ENCODE data around the gene ZNF831.

- PRO-cap: no peak
Observed at GRCh38 chr20:57556618-57557271, 4.2 kb upstream of the PCK1 start.

- PRO-cap: no peak
Observed at GRCh38 chr20:57697904-57698860, 11.6 kb downstream of the PMEPA1 start.

DNA sequence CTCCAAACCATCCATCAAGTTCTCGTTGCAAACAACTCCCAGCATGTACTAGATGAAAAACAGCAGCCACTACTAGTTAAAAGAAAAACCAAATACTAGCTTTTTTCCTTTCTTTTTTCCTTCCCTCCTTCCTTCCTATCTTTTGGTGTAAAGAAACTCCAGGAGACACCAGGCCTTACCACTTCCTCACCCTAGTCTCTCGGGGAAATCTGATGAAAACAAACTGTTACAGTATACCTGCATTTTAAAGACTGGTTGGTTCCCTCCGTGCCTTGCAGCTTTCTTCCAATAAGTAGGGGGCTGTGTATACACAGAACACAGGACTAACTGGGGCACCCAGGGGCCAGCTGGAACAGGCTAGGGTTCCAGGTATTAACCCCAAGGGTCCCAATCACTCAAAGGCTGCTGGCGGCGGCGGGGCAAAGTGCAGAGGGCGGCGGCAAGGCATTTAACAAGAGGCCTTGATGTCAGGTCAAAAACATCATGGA lies 2.7 kb downstream of the PMEPA1 start:
- PRO-cap: no peak

GRCh38 chr20:57996457-57996739 lies 154.3 kb upstream of the C20orf85 start:
- PRO-cap: no peak

DNA sequence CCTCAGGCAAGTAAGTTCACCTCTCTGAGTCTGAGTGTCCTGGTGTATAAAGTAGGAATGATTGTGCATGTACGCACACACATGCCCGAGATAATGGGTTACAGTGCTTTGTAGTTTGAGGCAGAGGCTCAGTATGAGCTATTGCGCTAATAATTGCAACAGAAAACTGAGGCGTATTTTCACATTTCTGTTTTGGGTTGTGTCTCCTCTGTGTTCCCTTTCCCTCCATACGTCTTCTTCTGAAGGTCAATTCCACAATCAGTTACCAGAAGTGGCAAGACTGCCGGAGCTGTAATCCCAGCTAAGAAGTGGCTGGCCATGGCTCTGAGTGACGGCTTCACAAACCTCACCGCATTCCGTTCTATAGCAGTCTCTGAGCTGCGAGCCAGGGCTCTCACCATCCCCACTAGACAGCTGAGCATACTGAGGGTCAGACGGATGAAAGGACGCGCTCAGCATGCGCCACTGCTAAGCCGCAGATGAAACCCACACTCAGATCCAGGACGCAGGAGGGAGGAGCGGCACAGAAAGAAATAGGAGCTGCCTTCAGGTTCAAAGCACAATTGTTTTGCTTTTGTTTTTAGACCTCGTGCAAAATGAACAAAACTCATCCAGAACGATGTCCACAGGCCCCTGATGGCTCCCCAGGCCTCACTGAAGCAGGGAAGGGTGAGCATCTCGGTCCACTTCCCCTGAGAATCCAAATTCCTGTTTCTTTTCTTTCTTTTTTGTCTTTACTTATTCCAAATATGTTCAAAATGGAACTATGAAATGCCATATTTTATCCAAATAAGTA lies 20.1 kb upstream of the C20orf85 start:
- PRO-cap: no peak

DNA sequence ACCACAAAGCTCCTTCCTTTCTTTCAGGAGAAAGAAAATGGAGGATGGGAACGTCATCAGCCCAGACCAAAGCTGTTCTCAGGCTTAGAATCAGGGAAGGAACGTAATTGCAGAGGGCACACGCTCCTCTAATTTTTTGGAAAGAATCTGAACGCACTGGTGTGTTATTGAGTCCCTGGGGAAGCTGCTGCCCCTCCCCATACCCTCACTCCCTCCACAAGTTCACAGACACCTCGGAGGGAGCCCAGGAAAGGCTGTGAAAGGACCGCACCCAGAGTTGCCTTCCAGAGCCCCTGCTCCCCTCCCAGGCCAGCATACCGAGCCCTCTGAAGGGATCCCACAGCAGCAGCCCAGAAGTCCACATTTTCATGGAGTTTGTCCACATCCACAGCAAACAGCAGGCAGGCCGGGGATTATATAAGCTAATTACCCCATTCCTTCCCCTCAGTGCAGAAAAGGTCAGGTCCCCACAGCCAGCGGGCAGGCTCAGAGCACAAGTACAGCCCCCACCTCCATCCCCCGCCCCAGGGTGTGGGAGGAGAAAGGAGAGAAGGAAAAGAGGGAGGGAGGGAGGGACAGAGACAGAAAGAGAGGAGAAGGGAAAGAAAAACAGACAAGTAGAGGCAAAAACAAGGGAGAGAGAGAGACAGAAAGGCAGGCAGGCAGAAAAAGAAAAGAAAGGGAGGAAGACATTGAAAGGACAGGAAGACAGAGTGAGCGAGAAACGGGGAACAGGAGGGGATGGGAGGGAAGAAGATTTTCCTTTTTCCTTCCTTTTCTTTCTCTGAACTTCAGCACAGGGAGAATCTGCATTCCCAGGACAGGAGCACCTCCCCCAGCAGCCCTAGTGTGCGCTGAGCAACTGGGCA lies 24.2 kb downstream of the C20orf85 start:
- PRO-cap: bidirectional peak, plus-strand start at position 584 of the sequence, minus-strand start at position 488 of the sequence

DNA sequence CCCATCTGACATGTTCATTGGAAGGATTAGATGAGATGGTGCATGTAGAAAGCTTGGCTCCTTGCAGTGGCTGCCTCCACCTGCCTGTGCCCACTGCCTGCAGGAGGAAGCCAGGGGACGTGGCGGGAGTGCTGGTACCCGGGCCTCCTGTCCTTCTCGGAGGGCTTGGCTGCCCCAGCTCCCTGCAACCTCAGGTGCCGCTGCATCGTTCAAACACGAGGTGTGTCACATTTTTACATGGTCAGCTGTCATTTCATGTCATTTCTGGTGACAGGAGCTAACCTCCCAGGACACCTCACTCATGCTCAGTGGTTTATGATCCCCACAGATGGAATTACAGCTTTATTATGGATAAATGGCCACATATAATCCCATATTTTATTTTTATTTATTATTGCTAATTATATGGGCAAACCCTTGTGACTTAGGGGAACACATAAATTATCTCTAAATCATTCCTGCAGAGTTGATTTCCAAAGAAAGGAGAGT lies 32.1 kb downstream of the C20orf85 start:
- PRO-cap: no peak

DNA sequence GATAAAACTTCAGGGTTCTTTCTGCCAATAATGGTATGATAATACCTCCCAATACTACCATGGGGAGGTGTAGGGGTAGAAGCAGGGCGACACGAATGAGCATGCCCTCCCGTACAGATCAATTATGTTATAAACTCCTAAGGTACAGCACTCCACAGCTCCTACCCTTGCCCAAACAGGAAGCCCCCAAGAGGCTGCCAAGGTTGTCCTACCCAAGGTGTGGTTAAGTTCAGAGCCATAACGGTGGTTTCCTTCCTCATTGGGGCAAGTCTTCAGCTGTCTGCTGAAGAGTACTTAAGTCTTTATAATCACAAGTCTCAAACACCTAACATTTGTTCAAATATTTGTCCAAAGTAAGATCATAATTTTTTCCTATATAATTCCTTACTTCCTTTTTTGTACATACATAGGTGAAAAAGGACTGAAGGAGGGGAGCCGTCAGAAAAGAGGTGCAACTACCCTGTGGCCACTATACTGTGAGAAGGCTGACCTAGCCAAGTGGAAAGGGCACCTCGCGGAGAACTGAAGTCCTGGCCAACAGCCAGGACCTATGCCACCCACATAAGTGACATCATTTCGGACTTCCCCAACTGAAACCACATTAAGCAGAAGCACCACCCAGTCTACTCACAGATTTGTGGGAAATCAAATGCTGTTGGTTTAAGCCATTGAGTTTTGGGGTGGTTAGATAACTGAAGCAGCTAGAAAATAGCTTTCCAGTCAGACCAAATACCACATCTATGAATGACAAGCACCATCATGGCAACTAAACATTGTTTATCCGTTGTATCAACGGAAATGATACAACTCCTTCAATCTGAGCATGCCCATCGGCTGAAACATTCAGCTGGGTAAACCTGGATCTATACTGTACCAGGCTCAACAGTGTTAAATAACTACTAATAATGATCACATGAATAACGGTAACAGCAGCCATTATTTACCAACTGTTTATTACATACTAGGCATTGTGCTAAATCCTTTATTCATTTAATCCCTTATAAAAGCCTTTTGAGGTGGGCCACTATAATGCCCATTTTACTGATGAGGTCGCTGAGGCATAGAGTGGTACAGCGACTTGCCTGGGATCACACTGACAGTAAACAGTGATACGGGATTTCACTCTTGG lies 2.8 kb upstream of the RAB22A start:
- PRO-cap: no peak

DNA sequence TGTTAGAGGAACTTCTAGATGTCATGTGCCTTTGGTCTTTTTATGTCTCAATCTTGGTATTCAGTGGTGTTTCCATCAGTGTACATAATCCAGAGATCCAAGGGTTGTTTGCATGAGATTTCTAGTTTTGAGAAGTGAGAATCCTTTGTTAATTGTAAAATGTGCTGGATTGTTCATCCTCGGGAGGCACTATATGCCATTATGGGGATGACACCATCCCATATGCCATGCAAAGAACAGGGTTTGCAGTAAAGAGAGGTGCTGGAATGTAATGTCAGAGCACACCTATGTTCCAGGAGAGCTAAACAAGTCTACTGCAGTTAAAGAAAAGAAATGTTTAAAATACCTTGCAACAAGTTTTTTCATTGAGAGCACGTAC lies 29.2 kb downstream of the RAB22A start:
- PRO-cap: no peak

DNA sequence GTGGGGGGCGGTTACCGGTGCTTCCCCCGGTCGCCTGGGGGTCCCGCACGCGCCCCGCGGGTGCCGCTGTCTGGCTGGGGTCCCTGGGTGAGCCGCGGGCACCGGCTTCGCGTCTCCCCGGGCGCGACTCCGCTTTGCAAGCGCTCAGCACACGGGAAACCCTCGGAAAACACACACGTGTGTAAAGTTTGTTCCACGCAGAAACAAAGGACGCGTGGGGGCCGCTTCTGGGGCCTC lies 1.3 kb upstream of the STX16 start:
- PRO-cap: no peak

GRCh38 chr20:58855959-58856438 lies 35.2 kb upstream of the GNAS start:
- PRO-cap: no peak

DNA sequence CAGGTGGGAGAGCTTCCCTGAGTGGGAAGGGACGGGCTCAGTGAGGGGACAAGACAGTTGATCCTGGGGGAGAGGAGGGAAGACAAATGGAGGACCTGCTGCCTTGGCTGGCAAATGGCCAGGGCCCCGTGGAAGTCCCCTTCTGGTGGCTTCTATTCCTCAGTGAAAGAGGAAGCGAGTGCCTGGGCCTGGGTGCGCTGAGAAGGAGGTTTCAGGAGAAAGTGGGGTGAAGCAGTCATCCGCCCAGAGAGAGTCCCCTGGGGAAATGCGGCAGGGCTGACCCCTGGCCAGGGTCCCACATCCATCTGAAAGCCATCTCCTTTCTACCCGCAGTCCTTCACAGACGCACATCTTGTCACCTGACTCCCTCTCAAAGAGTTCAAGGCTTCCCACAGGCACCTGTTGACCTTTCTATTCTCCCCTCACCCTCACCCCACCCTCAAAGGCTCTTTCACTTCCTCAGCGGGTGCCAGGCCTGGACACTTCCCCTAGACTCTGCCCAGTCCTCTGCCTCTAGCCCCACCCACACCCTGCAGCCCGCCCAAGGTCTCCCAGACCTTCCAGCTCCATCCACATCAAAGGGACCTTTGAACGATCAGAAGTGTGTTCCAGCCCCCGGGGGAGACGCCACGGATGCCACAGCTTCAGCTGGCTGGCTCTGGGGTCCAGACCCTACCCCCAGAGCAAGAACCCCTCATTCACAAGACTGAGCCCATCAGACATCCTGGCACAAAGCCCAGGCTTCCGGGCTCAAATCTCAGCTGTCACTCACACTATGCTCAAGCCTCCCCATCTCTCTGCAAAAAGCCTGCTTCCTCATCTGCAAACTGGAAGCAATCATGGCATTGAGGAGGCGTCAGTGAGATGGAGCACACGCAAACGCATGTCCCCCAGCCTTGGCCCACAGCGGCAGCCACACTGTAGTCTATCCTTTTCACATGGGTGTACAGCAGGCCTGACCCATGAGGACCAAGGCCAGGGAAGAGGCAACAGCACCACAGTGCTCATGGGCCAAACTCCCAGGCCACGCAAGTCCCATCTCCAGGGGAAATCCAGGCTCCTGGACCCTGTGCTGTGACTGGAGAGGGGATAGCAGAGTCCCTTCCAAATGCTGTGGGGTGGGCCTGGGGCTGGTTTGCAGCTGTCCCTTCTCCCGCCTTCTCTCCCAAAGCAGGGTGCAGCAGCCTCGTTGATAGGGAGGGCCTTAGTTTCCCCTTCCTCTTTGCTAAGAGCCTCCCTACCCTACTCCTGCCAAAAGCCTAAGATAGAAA lies 2.0 kb downstream of the CTSZ start:
- PRO-cap: bidirectional peak, plus-strand start at position 845 of the sequence, minus-strand start at position 708 of the sequence

- PRO-cap: bidirectional peak, plus-strand start at chr20:59032081, minus-strand start at chr20:59032085
Observed at GRCh38 chr20:59031438-59032177, 527 bp downstream of the ATP5F1E start.

- PRO-cap: no peak
Observed at GRCh38 chr20:59163497-59164625, at the start of gene ZNF831. Gene ZNF831, plus strand, starts transcription at chr20:59163821.

DNA sequence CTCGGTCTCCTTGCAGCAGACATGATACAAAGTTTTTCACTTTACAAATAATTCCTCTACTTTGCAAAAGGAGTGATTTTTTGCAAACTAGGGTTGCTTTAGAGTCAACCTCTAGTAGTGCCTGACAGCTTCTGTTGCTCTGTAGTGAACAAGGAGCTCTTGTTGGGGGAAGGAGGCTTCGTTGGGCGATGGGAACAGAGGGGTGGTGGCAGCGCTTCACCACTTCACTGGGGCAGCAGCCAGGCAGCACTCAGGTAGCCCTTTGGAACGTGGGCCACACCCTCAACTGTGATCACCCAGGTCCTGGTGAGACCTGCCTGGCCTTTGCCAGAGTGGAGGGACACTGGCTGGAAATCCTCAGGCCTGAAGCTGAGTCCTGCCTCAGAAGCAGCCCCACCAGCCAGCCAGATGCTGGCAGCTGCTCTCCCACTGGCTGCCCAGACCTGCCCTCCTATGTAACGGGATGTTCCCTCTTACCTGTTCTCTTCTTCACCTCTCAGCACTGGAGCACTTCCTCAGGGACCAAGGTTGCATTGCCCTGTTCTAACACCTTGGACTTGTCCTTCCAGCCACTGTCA lies 10.4 kb upstream of the EDN3 start:
- PRO-cap: no peak

GRCh38 chr20:59403716-59404116 lies 103.3 kb downstream of the EDN3 start:
- PRO-cap: no peak

GRCh38 chr20:59577199-59577797 lies 27.0 kb upstream of the PHACTR3 start:
- PRO-cap: bidirectional peak, plus-strand start at chr20:59577499, minus-strand start at chr20:59577350

DNA sequence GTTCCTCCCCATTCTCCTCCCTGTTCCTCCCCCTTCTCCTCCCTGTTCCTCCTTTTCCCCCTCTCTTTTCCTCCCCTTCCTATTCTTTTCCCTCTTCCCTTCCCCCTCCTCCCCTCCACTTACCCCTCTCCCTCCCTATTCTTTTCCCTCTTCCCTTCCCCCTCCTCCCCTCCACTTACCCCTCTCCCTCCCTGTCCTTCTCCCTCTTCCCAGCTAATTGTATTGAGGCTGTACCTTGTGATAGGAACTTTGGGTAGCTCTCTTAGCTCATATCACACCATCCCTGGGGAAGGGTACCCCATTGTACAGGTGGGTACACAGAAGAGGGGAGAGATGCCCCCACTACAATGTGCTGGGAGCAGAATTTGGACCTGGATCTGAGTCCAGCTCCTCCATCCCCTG lies 70.7 kb downstream of the PHACTR3 start:
- PRO-cap: no peak

GRCh38 chr20:59777177-59777689 lies 156.2 kb downstream of the SYCP2 start:
- PRO-cap: no peak

DNA sequence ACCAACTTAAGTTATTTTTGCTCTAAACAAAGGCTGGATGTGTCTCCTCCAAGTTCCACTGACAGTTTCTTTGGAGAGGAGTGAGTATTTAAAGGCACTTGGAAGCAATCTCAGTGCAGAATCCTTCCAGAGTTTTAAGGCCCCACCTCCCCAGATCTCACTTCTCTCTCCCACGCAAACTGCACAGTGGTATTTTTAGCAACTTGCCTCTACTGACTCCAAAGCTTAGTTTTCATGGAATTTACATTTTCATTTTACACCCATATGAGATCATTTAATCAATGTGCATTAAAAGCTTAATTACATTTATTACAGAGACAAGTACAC lies 109.9 kb downstream of the SYCP2 start:
- PRO-cap: no peak